Measurements from ENCODE around the gene AAK1.

DNA sequence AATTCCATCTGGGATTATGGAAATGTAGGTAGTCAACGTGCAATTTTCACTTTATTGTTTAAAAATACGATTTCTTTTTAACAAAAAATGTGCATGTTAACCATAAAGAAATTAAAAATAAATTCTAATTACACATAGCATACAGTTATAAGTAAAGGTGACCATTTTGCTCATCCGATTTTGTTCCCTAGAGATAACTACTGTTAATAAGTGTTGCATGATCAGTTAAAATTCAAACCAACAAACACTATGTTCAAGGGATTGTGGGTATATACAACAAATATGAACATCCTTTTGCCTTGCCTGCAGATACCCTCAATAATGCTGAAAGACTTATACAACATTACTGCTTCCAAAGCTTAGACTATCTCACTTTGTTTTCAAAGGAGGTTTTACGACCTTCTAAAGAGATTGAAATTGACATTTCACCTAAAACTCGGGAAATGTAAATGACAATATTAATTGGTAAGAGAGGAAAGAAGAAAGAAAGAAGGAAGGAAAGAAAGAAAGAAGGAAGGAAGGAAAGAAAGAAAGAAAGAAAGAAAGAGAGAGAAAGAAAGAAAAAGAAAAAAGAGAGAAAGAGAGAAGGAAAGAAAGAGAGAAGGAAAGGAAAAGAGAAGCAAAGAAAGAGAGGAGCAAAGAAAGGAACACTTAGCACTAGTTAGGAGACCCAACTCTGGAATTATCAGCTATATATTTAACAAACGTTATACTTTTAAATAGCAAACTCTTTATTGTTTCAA, 3.5 kb downstream of the GKN1 start:
- RRBS = no CpG with 5 or more reads among the region's 6 CpGs

GRCh38 chr2:69199757-69200703, 187.0 kb downstream of the GFPT1 start:
- RRBS = no CpG with 5 or more reads among the region's 7 CpGs

GRCh38 chr2:69465386-69465955, 28.2 kb upstream of the NFU1 start:
- RRBS = no CpG with 5 or more reads among the region's 9 CpGs

- RRBS = no CpG with 5 or more reads among the region's 6 CpGs
Observed at GRCh38 chr2:69627749-69628382, 15.7 kb downstream of the AAK1 start.

DNA sequence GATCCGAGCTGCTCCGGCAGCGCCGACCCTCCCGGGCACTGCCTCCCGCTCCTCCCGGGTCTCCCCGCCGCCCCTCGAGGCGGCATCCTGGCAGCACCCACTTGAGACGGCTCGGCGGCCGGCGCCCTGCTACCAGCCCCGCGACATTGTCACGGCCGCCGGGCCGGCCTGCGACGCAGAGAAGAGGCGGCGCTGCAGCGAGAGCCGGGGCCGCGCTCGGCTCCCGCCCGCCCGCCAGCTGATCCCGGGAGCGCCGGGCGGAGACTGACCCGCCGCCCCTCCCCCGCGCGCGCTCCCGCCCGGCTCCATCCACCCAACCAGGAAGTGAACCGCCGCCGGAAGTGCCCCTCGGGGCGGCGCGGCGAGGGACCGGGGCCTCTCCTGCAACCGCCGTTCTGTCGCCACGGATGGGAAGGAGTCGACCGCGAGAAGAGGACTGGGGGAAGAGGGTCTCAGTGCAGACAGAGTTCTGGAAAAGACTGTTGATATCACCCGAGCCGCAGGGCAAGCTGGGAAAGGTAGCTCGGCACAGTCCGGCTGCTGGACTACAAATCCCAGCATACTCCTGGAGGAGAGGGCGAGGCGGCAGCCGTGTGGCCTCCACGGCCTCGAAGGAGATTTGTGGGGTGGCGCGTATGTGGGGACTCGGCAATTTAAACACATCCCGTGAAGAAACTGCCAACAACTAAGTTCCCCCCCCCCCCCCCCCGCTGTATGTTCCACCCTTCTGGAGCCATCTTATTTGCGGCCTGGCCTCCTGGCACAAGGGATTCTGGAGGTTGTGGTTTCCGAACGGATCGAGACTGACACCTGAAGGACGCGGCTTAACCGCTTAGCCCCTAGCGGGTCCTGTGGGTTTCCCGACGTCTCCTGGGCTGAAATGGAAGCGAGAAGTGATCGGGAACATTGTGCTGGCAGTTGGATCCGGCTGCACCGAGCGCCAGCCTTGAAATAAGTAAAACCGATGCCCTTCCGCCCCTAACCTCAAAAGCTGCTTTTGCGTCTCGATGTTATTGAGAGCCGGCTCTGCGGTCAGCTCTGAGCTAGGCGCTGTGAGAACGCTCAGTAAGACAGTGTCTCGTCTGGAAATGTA, at the start of gene AAK1:
AAK1 (minus strand) TSS at position 266 of the 1,093 bp plus-strand sequence.
- RRBS = 2% methylated on average over 44 of the region's 100 CpGs

DNA sequence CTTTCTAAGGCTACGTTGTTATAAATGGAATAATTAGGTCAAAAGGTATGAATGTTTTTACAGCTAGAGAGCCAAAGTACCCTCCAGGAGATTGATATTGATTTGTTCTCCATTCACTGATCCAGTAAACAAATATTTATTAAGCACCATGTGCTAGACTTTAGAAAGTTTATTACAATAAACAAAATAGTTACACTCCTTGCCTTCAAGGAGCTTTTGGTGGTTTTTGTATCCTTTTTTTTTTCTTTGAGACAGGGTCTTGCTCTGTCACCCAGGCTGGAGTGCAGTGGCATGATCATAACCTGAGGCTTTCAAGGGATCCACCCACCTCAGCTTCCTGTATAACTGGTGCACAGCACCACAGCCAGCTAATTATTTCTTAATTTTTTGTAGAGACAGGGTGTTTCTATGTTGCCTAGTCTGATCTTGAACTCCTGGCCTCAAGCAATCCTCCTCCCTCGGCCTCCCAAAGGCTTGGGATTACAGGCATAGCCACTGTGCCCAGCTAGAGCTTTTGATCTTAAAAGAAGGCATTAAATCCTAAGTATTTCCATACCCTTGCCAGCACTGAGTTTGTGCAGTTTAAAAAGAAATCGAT, 6.8 kb upstream of the AAK1 start:
- RRBS = no CpG with 5 or more reads among the region's 3 CpGs

GRCh38 chr2:69810441-69810798, 19.0 kb upstream of the GMCL1 start:
- RRBS = no CpG with 5 or more reads among the region's 6 CpGs

- RRBS = no CpG with 5 or more reads among the region's 2 CpGs
Observed at GRCh38 chr2:69918724-69919017, 3.8 kb downstream of the MXD1 start.

- RRBS = no CpG with 5 or more reads among the region's 14 CpGs
Observed at GRCh38 chr2:69940562-69941794, 20.5 kb downstream of the ASPRV1 start.

DNA sequence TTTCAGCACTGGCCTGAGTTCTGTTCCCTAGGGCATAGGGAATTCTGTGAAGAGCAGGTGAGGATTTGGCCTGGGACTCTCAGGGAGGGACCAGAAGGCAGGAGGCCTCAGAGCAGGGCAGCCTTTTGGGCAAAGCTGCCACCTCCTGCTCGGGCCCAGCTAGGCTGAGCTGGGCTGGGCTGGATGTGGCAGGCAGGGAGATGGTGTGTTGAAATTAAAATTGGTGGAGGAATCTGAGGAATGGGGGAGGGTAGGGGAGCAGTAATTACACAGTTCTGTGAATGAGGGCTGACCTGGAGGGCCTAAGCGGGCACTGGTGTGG, 21.9 kb upstream of the ASPRV1 start:
- RRBS = no CpG with 5 or more reads among the region's 2 CpGs

DNA sequence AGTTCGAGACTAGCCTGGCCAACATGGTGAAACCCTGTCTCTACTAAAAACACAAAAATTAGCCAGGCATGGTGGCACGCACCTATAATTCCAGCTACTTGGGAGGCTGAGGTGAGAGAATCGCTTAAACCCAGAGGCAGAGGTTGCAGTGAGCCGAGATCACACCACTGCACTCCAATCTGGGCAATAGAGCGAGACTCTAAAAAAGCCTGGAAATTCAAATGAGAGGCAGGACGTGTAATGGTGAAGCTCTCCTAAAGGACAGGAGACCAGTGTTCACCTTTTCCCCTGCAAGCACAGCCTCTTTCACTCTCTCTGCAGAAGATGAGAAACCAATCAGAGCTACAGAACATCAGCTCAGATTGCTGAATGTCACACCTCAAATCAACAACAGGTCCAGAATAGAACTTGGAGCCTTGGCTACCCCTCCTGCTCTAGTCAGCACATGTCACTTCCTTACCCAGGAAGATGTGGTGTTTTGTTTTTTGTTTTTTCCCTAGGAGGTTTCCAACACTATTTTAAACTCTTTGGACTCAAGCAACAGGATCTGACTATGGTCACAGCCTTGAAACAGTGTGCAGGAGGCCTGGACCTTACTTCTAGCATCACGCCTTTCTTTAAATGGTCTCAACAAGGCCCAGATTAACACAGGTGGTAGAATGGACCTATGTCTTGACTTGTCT, 41.4 kb upstream of the PCBP1 start:
- RRBS = no CpG with 5 or more reads among the region's 7 CpGs

DNA sequence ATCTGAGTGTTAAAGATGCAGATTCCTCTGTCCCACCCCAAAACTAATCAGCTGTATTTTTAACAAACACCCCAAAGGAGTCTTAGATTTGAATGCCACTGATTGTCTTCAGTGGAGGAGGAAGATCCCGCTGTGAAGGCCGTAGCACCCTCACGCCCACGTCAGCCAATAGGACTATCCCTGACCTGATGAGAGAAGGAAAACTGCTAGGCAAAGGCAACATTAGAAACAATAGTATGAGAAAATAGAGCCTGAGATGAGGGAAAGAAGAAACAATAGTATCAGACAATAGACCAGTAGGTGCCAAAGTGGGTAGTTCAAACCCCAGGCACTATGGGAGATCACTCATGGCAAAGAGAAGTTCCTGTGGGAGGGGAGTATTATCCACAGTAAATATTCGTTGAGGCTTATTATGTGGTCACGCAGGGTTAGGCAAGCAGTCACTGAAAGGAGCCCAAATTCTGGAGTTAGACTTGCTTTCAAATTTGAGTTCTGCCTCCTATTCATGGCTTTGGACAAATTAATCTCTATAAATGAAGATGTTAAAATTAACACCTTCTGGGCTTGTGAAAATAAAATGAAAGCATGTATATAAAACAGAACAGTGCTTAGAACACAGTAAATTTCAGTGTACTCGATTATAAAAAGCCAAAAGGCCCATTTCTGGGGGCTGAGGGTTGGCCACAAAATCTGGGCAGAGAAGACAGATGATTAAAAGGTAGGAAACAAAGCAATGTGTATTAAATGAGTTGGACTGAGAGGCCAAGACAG, 2.9 kb downstream of the PCBP1 start:
- RRBS = no CpG with 5 or more reads among the region's 7 CpGs

DNA sequence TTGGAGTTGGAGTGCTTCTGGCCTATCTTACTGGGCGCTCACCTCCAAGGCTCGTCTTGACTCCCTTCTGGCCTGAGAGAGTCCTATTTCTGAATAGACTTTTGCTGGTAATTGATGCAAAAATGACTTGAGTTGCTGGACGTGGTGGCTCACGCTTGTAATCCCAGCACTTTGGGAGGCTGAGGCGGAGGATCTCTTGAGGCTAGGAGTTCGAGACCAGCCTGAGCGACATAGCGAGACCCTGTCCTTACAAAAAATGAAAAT, 314 bp upstream of the C2orf42 start:
- RRBS = no CpG with 5 or more reads among the region's 8 CpGs

- RRBS = 2% methylated on average over 8 of the region's 49 CpGs
Observed at GRCh38 chr2:70554033-70554666, 524 bp upstream of the TGFA start.

DNA sequence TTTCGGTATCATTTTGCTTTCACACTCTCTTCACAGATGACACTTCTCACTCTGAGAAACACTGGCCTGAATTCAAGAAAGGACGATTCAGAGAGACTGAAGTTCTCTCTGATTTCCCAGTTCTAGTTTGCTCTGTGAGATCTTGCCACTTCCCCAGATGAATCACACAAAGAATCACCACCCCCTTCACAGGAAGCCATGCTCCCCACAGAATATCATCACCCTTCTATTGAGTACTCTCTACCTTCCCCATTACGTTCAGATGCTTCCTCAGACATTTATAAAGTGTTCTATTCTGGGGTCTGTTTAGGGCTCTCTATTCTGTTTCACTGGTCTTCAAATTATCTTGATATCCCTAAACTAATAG, 16.1 kb upstream of the CD207 start:
- RRBS = no CpG with 5 or more reads among the region's 3 CpGs

GRCh38 chr2:71067171-71067784, 1.2 kb upstream of the NAGK start:
- RRBS = no CpG with 5 or more reads among the region's 9 CpGs

- RRBS = no CpG with 5 or more reads among the region's 4 CpGs
Observed at GRCh38 chr2:71434498-71435126, 31.9 kb upstream of the DYSF start.

- RRBS = no CpG with 5 or more reads among the region's 11 CpGs
Observed at GRCh38 chr2:71474884-71475493, 8.5 kb downstream of the DYSF start.

DNA sequence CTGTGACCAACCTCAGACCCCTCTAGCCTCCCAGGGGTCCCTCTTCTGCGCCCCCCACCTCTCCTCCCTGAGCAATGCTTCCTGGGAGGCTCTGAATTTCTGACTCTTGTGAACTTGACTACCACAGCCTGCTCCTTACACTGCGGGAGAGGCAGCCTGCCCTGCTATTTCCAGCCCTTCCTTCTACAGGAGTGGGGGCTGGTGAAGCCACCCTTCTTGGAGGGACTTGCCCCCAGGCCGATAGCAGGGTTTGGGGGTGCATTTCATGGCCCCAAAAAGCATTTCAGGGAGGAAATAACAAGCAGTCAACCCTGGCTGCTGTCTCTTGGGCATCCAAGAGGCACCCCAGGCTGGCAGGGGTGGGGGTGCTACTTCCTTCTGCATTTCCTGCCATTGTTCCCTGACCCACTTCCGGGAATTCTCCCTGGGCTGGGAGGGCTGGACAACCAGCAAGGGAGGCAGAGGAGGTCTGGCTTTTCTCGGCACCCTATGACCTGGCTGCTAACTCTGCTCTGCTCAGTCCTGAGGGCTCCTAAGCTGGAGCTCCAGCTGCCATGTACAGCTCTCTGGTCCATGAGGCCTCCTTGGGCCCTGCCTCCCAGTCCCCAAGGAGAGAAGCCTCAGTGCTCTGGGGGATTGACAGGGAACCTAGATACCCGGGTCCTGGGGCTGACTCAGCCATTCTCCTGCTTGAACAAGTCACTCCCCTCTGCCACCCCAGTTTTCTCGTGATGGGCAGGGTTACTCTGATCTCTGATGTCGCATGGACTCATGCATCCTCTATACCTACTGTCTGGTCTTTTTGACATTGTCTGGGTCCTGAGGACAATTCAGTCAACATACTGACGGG, 33.9 kb downstream of the DYSF start:
- RRBS = no CpG with 5 or more reads among the region's 9 CpGs

Data from epithelial cell of esophagus (primary cell).